Foreskin keratinocyte (primary cell): ENCODE data around the gene TMEM170A.

GRCh38 chr16:75222180-75222918, 3.6 kb downstream of the CTRB1 start:
- RAMPAGE, total RNA, result no peak

DNA sequence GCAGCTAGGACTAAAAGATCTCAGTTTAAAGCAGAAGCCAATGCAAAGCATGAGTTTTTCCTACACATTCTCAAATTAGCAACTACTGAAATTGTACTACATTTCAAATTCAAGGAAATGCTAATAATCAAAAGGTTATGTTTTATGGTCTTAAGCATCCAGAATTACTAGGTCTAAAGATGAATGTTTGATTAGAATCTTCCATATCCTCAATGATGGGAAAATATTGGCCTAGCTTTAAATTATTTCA, 50.5 kb downstream of the CFDP1 start:
- RAMPAGE, total RNA, result no peak

- RAMPAGE, total RNA, result no peak
Measured at GRCh38 chr16:75464095-75465224, at the start of gene TMEM170A. Gene TMEM170A, minus strand, starts transcription at chr16:75464689.

DNA sequence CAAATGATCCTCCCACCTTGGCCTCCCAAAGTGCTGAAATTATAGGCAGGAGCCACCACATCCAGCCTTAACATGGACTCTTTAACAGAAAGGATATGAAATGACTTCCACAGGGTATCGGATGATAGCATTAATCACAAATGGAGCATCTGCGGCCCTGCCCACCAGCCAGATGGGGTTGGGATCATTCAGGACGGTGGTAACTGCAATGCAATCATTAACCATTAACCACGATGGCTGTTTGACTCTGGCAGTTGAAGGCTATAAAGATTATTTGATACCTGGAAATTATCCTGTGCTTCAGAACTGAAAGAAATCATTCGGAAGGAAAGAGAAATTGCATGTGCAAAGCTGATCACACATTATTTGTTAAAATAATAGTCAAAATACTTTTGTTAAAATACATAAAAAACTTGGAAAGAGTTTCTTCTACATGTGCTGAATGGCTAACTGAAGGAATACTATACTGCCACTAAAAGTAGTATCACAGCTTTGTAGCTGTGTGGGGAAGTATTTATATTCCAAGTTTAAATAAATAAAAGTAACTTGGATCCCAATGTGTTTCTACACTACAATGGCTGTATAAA, 5.4 kb upstream of the CHST5 start:
- RAMPAGE, total RNA, result no peak

DNA sequence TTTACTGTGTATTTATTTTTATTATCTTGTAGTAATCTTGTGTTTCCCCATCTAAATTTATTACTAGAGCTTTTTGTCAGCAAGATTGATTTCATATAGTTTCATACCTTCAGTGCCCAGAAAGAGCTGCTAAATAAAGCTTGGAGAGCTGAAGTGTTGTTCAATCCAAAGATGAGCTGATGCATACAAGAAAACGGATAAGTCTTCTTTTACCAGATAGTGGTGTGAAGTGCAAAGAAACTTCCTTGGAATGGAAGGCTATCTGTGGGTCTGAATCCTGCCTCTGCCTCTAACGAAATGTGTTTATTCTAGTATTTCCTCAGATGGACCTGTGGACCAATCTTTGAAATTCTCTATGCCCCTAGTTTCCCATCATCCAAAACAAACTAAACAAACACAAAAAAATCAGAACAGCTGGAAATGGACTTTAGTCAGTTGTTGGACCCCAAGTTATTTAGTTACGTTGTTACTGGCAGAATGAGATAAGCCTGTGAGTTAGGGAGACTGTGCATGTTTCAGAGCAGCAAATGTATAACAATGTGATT, 254.9 kb downstream of the CNTNAP4 start:
- RAMPAGE, total RNA, result no peak

DNA sequence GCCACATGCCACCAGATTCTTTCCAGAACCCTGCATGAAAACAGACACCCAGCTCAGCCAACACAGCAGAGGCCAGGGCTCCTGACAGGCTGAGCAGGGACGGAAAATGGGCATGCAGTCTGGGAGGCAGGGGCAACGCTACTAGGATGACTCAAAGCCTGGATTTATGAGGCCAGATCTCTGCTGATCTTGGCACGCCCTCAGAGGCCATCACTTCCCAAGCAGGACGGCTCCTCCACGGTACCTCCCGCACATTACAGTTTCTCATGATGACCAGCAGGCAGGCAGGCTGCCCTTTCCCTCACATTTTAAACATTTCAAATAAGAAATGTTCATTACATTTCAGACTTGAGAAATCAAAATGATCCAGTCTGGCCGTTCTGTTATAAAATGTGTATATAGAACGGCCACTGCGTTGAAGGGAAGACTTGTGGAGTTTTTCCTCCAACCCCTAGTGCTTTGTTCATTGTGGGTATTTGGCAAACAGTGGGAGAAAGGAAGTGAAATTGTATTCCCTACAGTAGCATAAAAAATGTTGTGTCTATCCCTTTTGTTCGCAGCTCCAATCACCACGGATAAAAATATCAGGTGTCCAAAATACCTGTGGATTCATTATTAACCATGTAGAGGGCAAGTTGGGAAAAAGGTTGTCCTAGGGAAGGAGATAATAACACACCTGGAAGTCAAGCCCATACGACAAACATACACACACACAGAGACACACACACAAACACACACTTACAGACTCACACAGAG, 64.8 kb upstream of the ADAMTS18 start:
- RAMPAGE, total RNA, result no peak

DNA sequence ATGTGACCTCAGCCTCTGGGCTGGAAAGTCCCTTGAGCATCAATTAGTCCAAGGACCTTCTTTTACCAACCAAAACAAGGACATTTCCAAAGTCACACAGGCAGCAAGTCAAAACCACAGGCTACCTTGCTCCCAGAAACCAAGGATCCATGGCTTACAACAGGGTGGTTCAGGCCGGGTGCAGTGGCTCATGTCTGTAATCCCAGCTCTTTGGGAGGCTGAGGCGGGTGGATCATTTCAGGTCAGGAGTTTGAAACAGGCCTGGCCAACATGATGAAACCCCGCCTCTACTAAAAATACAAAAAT, 11.7 kb upstream of the VAT1L start:
- RAMPAGE, total RNA, result no peak

GRCh38 chr16:78606086-78607031, 506.9 kb downstream of the WWOX start:
- RAMPAGE, total RNA, result no peak

DNA sequence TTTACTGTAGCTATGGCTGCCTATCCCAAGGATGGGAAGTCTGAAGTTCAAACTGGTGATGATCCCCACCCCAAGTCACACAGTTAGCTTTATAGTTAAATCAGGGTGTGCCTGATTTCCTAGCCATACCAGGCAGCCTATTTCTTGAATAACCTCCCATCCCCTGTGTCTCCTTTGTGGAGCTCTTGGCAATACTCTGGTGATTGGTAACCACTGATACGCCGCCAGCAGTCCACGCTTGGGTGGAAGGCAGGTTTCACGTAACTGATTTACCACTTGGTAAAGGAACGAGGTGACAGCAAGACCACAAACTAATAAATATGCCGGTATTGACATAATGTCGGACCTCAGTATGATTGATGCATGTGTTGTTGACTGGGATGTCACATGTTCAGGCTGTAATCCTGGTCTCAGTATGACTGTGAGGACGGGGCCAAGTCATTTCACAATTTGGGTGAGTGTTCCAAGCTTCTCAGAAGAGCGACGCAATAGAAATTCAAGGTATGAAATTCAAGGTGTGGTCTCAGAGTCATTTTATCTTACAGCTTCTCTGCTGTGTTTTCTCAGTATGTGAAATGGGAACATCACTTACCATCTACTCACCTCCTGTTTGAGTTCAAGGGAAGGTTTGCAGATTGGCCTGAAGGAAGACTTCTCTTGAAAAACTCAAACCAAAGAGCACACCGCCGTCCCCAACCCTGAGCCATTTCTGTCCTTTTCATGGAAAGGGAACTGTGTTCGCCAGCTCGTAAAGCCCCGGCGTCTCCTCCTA, 678.8 kb downstream of the WWOX start:
- RAMPAGE, total RNA, result no peak

GRCh38 chr16:79848689-79849416, 248.3 kb upstream of the MAF start:
- RAMPAGE, total RNA, result no peak

GRCh38 chr16:80937932-80938825, 68.5 kb downstream of the CMC2 start:
- RAMPAGE, total RNA, result no peak

- RAMPAGE, total RNA, result no peak
Measured at GRCh38 chr16:80996866-80997254, 9.8 kb downstream of the CMC2 start.

DNA sequence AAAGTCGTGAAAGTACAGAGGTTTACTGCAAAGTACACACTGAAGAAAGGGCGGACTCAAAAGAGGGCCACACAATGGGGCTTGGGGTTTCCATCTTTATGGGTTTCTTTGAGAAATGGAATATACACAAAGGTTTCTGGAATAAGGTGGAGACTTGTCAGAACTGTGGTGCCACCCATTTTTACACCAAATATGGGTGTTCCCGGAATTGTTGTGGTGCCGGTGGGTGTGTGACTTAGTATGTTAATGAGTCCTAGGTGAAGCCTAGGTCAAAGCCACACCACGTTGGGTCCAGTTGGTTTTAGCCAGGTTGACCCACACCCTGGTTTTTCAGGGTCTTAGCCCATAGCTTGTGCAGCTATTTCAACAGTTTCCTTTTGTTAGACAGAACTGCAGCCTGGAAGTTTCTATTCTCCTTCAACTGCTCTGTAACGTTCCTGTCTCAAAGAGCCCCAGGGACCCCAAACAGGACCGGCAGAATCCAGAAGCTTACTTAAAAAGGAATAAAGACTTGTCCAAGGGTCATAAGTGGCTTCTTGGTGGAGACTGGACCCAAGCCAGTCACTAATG, 655 bp upstream of the GCSH start:
- RAMPAGE, total RNA, result no peak

DNA sequence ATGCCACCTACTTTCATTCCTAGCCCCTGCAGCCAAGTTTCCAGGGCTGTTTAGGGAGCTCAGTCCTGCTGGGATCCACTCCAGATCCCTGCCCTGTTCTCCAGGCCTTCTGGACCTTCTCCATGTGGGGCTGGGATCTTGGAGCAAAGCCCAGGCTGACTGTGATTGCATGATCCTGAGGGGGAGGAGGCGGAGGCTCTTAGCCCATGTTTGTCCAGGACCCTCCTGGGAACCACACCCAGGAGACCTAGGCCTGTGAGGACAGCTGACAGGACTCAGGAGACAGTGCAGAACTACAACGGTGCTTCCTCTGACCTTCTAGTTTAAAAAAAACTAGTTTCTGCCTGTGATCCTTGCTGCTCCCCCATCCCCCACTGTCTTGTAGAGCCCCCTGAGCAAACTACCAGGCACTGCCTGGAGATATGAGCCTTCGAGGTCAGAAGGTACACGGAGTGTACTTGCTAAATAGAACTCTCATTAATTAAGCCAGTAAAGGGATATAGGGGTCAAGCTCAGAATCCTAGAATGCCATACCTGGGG, 27.7 kb downstream of the BCO1 start:
- RAMPAGE, total RNA, result no peak

- RAMPAGE, total RNA, result no peak
Measured at GRCh38 chr16:81340737-81341430, 26.1 kb downstream of the GAN start.

DNA sequence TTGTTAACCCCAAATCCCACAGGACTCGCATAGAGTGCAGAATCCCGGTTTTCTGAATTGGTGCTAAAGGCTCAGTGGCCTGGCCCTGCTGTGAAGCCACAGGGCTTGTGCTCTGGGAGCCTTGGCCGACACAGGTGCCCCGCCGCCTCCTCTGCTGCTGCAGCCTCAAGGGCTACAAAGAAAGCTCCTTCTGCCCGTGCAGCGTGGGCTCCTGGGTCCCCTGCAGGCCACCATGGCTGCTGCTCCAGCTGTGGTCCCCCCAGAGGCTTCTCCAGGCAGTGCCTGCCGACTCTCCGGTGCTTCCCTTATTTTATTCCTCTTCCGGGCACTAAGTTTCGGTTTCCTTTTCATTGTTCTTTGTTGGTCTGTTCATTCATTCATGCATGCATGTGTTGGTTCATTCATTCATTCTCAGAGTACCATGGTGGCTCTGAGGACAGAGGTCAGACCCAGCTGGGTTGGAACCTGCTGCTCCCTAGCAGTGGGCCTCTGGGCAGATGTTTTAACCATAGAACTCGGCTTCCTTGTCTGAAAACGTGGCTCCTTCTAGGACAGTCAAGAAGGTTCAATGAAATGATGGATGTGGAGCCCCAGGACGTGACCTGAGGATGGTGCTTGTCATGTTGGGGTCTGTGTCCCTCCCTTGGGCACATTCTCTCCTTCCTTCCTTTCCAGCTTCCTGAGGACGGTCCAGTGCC, 53.2 kb downstream of the CMIP start:
- RAMPAGE, total RNA, result no peak

GRCh38 chr16:81531018-81531712, 86.6 kb downstream of the CMIP start:
- RAMPAGE, total RNA, result no peak

DNA sequence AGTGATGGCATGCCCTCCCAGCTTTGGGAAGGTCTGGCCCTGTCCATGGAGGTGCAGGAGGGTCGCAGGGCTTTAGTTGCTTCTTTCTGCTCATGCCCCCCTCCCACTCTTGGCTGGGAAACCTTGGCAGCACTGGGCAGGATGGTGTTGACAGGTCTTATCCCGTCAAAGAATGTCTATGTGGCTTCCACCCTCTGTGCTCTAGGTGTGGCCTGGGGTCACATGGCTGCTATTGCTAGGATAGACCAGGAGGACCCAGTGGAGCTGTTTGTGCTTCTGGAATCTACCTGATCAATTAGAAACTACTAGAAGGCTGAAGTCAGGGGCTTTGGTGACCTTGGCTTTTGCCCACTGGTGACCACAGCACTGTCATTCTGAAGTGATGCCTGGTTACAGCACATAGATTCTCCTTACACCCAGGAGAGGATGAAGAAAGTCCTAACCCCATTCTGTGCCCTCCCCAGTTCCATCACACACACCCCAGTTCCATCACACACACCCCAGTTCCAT, 105.8 kb downstream of the CMIP start:
- RAMPAGE, total RNA, result no peak

- RAMPAGE, total RNA, result no peak
Measured at GRCh38 chr16:81552897-81553564, 108.4 kb downstream of the CMIP start.

GRCh38 chr16:81703551-81704129, 75.5 kb upstream of the PLCG2 start:
- RAMPAGE, total RNA, result no peak